ENCODE results near the genes GPX2 and MAX.

GRCh38 chr14:64522658-64523181, 17.8 kb upstream of the HSPA2 start:
- PRO-cap: no peak
- RAMPAGE, long total RNA, 4 experiments: no peak in any of the 4 experiments

GRCh38 chr14:64541435-64541936, 945 bp downstream of the HSPA2 start:
- PRO-cap: bidirectional peak, plus-strand start at chr14:64541739, minus-strand start at chr14:64541679
- RAMPAGE, long total RNA, 4 experiments: no peak in any of the 4 experiments

DNA sequence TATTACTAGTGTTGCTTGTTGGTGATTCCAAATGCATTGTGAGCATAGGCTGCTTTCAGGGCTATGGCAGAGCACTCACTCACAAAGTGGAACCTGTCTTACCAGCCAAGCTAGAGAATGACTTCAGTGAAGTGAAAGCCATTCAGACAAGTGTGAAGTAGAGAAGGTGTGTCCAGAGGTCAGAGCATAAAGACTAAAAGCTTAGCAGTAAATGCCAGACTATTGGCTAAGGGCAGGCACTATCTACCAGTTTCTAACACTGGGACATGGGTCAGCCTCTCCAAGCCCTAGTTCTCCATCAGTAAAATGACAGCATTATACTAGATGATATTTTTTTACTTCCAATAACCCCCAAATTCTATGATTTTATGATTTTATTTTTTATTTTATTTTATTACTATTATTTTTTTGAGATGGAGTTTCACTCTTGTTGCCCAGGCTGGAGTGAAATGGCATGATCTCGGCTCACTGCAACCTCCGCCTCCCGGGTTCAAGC, 12.8 kb downstream of the PPP1R36 start:
- PRO-cap: no peak
- RAMPAGE, long total RNA, 4 experiments: no peak in any of the 4 experiments

DNA sequence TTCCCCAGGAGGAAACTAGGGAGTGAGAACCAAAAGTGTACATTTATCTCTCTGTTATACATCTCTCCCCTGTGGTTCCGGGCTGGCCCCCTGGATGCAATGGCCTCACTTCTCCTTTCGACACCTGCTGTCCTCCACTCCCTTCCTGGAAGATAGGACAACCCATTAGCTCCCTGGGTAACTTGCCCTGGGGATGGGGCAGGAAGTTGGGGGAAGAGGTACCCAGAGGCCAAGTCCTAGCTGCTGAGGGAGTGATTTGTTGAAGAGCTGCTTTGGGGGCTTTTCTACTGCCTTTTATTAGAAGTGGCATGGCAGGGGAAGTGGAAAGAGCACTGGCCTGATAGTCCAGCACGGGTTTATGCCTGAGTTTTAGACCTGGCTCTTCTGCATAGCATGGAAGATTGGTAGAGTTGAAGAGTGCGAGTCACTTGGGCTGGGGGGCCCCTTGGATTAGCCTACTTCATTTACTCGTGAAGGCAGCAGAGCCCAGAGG, 1.6 kb downstream of the PLEKHG3 start:
- PRO-cap: no peak
- RAMPAGE, long total RNA, 4 experiments: no peak in any of the 4 experiments

DNA sequence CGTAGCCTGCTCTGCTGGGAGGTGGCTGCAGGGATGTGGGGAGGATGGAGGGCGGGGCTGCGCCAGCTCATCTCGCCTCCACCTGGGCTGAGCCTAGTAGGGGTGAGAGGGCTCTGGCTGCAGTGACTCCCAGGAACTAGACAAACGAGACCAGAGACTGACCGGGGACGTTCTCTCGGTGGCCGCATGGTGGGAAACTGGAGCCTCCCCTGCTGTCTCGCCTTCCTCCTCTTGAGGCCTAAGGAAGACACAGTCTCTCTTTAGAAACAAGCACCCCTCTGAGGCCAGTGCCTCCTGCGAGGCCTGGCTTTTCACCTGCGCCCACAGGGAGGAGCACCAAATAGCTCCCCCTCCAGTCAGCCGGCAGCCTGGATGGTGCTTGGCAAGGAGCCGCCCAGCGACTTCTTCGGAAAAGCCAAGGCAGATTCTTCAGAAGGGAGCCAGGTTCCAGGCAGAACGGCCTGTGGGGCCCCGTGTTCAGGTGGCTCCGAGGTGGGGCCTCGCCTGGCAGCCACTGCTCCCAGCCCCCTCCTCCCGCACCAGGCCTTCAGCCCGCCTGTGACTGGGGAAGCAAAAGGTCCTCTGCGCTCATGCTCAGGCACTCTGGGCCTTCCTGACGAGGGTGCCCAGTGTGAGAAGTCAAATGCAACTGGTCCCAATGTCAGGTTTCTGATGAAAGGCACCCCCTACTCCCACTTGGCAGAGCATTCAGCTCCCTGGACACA, 62.5 kb downstream of the PLEKHG3 start:
- PRO-cap: no peak
- RAMPAGE, long total RNA, 4 experiments: no peak in any of the 4 experiments

DNA sequence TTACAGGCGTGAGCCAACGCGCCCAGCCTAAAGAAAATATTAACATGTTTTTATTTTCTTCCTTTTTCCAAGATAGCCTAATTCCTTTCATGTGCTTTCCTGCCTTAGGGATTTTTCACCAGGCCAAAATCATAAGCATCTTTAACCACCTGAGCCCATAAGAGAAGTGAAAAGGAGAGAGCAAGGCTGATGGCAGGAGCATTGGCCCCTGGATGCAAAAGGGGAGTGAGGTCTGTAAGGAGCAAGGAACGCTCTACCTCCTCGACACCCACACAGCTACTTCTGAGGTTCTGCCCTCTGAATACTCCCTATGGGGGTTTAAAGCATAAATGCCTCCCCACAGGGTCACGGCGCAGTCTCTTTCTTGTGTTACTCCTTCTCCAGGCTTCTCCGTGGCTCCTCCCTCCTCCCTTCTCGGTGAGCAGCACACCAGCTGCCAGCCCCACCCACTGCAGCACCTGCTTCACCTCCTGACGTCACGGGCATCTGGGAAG, 67.4 kb downstream of the SPTB start:
- PRO-cap: unidirectional peak, minus-strand start at position 394 of the sequence
- RAMPAGE, long total RNA, 4 experiments: no peak in any of the 4 experiments

GRCh38 chr14:64825326-64826319, 54.1 kb downstream of the SPTB start:
- PRO-cap: bidirectional peak, plus-strand start at chr14:64825690, minus-strand start at chr14:64825629
- RAMPAGE, long total RNA, 4 experiments: no peak in any of the 4 experiments

GRCh38 chr14:64942402-64943265, at the start of gene GPX2:
GPX2 (minus strand) TSS chr14:64942745.
- PRO-cap: no peak
- RAMPAGE, long total RNA, 4 experiments: no peak in any of the 4 experiments

DNA sequence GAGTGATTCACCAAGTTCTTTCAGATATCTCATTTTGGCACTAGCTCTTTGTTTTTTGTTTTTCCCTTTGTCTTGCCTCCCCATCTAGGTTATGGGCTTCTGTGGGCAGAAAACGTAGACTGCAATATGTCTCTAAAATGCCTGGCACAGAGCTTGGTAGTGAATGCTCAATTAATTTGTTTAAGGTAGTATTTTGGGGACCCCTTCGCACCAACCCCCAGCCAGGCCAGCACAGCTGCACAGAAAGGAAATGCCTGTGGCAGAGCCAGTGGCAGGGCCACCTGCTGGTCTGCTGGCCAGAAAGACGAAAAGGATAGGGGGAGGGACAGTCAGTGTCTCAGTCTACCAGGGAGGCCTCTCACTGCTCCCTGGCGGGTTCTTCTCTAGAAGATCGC, 3.6 kb downstream of the RAB15 start:
- PRO-cap: no peak
- RAMPAGE, long total RNA, 4 experiments: no peak in any of the 4 experiments

- PRO-cap: no peak
- RAMPAGE, long total RNA, 4 experiments: no peak in any of the 4 experiments
These were observed 10.7 kb downstream of the FNTB start for GRCh38 chr14:64997211-64998023.

DNA sequence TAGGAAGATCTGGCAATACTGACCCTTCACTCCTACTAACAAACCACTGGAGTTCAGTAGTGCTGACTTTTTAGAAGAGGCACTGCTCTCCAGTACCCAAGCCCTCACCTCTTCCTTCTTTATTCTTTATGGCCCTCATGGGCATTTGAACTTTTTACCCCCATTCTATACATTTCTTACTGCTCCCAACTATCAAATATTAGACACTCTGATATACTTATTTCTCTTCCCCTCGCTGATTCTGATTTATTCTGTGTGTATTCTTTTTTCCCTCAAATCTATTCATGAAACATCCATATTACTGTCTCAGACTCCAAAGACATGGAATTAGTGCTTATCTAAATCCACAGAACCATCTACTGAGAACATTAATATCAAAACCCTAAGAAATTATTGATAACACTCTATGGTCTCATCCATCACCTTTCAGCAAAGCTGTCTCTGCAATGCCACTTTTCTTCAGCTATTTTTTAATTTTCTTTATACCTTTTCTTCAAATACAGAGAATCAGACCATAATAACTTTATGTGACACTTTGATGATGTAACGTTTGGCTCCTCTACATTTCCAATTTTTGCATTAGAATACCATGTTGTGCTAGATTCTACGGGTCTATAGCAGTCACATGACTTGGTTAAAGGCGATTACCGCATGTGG, 1.7 kb downstream of the MAX start:
- PRO-cap: no peak
- RAMPAGE, long total RNA, 4 experiments: no peak in any of the 4 experiments

GRCh38 chr14:65101927-65102772, at the start of gene MAX:
MAX (minus strand) TSS chr14:65102517.
- PRO-cap: bidirectional peak, plus-strand start at chr14:65102836, minus-strand start at chr14:65102517
- RAMPAGE, long total RNA, 4 experiments: start-site peak on the minus strand in 4 of 4 experiments, at chr14:65102234-65102541 at its widest, 956 to 1,592 reads per replicate

DNA sequence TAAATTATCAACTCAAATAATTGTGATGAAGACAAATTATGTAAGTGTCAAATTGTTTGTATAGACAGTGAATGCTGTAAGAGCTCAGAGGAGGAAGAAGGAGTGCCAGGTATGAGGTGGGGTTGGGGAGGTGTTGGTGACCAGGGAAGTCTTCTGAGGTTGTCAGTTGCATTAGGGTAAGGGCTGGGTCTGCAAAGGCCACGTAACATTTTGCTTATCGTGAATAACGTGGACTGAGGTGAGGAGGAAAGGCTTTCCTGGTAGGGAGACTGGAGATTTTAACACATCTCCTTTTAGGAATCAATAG, 2.5 kb upstream of the MAX start:
- PRO-cap: no peak
- RAMPAGE, long total RNA, 4 experiments: no peak in any of the 4 experiments

DNA sequence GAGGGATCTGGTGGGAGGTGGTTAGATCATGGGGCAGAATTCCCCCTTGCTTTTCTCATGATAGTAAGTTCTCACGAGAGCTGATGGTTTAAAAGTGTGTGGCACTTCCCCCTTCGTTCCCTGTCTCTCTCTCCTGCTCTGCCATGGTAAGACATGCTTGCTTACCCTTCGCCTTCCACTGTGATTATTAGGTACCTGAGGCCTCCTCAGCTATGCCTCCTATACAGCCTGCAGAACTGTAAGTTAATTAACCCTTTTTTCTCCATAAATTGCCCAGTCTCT, 115.6 kb upstream of the FUT8 start:
- PRO-cap: no peak
- RAMPAGE, long total RNA, 4 experiments: no peak in any of the 4 experiments

DNA sequence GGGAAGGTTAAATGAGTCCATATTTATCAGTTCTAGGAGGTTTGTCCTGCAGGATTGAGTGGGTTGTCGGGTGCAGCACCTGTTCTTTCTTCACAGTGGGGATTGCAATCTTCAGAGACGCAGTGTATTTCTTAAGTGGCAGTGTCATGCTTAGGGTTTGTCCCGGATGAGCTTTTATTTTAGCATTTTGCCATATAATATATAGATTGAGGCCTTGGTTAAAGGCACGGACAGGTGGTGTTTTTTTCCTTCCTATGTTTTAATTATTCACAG, 1.2 kb downstream of the FUT8 start:
- PRO-cap: no peak
- RAMPAGE, long total RNA, 4 experiments: no peak in any of the 4 experiments

DNA sequence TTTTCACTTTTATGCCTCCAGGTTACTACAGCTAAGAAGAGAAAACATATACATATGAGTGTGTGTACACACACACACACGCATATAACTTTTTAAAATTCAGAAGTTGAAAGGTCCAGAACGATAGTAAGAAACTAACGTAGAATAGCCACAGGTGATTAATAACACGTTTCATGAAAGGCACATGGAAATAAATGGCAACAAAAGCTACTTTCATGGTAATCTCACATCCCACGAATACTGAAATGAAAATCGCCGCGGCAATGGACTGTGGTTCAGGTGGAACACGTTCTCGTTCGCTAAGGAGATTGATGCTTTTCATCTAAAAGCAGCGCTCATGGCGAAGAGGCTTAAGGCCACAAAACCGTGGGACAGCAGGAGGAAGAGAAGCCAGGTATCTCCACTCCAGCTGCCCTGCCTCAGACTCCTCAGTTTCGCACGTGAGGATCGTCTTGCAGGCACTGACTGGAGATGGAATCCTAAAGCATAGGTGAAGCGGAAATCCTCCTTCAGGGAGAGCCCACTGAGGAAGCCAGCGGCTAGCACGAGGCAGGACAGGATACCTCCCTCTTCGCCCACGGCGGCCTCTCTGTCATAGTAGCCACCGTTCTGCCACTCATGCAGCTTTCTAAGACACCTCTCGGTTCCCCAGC, 741 bp upstream of the GPHN start:
- PRO-cap: no peak
- RAMPAGE, long total RNA, 4 experiments: no peak in any of the 4 experiments

GRCh38 chr14:66650279-66651077, 142.5 kb downstream of the GPHN start:
- PRO-cap: no peak
- RAMPAGE, long total RNA, 4 experiments: no peak in any of the 4 experiments

DNA sequence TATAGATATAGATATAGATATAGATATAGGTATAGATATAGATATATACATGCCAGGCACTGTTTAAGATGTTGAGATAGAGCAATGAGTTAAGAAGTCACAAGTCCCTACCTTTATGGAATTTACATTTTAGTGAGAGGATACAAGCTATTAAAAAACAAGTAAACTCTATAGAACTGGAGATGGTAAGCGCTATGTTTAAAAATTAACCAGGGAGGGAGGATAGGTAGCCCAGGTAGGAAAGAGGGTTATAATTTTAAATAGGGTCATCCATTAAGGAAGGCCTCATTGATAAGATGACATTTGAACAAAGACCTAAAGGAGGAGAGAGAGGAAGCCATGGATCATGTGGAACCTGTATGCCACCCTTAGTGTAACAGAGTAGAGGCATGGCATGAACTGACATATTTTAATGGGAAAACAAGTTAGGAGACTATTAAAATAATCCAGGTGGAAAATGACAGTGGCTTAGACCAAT, 333.1 kb downstream of the GPHN start:
- PRO-cap: no peak
- RAMPAGE, long total RNA, 4 experiments: no peak in any of the 4 experiments

- PRO-cap: no peak
- RAMPAGE, long total RNA, 4 experiments: no peak in any of the 4 experiments
These were observed 244.5 kb upstream of the GARIN2 start for GRCh38 chr14:66944734-66945220.

DNA sequence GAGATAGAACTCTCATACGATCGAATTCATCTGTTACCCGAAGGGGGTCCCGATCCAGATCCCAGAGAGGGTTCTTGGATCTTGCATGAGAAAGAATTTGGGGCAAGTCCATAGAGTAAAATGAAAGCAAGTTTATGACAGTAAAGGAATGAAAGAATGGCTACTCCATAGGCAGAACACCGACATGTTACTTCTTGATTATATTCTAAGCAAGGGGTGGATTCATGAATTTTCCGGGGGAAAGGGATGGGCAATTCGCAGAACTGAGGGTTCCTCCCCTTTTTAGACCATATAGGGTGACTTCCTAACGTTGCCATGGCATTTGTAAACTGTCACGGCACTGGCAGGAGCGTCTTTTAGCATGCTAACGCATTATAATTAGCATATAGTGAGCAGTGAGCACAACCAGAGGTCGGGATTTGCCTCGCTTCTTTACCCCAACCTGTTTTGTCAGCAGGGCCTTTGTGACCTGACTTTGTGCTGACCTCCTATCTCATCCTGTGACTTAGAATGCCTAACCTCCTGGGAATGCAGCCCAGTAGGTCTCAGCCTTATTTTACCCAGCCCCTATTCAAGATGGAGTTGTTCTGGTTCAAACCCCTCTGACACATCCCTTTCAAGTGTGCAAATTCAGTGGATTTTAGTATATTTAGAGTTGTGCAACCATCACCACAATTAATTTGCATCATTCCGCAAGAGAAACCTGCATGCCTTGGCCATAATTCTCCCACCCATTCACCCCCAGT, 27.2 kb downstream of the PALS1 start:
- PRO-cap: no peak
- RAMPAGE, long total RNA, 4 experiments: no peak in any of the 4 experiments

Measured in esophagus muscularis mucosa (tissue), 4 donors.